SK-N-MC (cell line): ENCODE results near the gene BTAF1.

DNA sequence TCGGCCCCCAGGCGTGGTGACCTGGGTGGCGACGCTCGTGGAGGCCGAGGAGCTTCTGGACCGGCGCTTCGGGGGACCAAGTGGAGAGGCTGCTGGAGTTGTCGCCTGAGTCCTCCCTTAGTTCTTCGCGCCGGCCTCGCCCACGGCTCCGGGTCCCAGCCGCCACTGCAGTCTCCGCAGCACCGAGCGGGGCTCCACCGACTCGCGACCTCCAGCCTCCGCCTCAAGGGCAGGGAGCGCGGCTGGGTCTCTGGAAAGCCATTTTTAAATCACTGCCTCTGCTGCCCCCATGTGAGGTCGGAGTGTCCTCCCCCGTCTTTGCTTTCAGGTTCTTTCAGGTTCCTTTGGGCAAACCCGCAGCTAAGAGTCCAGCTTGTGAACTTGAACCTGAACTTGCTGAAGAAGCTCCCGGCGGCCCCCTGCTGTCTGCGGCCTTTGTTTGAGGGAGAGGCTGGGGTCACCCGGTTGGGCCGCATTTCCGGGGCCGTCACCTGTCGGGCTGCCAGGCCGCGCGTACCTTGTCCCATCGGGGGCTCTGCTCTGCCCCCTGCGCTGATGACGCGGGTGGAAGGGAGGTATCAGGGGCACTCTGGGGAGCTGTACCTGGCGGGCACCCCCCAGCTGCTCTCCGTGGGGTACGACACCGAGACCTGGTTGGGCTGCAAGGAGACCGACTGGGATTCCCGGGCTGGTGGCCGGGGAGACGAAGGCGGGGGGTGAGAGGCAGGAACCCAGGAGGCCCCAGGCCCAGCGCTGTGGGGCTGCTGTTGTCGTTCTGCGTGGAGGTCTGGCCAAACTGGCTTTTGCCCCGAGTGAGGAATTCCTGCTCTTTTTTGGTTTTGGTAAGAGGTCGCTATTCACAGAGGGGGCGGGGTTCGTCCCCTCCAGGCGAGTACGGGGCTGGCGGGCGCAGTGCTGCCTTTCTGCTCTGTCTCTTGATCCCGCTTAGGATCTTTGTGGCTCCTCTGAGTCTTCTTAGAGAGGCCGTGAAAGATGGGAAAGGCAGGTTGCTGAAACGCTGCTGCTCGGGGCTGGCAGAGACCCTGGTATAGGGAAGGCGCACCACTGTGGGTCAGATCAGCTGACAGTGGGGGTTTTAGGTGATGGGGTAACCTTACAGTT lies 136.3 kb downstream of the KIF20B start:
- RRBS, result 79% methylated on average over 17 of the region's 69 CpGs

DNA sequence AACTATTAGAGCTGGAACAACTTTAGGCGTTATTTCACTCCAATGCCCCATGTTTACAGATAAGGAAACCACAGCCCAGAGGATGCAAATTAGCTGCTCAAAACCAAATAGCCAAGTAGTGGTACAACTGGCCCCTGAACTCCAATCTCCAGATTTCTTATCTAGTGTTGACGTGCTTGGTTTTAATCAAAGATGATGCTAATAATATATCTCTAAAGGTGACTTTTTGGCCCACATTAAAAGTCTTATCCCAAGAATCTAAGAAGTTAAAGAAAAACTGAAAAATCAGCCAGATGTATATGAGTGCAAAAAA lies 2.6 kb downstream of the ANKRD1 start:
- RRBS, result no CpG with 5 or more reads among the region's 2 CpGs

- RRBS, result no CpG with 5 or more reads among the region's 4 CpGs
Observed at GRCh38 chr10:91043093-91043433, 122.2 kb upstream of the ANKRD1 start.

- RRBS, result no CpG with 5 or more reads among the region's 3 CpGs
Observed at GRCh38 chr10:91170839-91171695, 49.4 kb upstream of the PCGF5 start.

DNA sequence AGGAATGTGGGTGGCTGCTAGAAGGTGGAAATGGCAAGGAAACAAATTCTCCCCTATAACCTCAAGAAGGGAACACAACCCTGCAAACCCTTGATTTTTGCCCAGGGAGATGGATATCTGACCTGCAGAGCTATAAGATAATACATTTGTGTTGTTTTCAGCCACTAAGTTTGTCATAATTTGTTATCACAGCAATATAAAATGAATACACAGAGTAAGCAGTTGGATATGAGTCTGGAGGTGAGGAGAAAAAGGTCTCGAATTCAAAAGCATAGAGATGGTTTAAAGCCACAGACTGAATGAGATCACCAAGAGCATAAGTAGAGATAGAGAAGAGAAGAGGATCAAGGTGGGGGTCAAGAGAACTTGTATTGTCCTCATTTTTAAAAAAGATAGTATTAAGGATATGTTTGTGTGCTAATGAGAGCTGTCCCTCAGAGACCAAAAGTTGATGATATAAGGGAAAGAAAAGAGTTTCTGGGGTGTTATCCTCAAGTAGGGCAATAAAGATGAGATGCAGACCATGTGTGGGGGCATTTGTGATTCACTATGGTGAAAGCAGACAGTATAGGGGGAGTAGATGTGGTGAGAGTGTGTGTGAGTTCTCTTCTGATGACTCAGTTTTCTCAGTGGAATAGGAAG lies 25.9 kb upstream of the PCGF5 start:
- RRBS, result no CpG with 5 or more reads among the region's 1 CpG

- RRBS, result no CpG with 5 or more reads among the region's 7 CpGs
Observed at GRCh38 chr10:91231619-91232919, 11.6 kb downstream of the PCGF5 start.

DNA sequence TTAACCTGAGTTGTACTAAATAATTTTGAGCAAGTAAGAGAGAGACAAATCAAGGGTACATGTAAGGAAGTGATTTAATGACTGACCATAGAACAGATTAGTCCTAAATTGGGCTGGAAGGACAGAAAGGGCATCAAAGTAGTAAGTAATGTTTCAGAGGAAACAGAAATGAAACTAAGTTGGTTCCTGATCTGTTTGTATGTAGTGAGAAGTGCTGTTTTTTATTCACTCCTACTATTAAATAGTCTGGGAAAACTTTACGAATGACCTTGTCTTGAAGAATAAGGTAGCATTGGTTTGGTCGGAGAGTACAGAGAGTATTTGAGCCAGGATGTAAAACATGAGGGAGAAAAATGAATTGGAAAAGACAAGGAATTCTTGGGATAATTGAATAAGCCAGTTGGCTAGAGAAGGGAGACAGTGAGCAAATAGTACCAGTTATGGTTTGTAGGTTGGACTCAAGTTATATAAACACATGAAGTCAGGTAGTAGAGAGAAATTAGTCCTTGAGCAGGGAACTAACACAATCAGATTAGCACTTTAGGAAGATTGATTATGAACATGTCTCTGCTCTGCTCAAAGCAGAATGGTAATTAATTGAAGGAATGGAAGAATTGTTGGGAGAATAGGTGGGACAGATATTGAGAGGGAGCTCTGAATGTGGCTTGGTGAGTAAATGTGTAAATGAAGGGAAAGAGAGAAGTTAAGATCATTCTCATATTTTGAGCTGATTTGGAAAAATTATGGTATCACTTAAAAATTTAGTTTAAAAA lies 25.7 kb downstream of the PCGF5 start:
- RRBS, result no CpG with 5 or more reads among the region's 2 CpGs

- RRBS, result no CpG with 5 or more reads among the region's 2 CpGs
Observed at GRCh38 chr10:91257118-91257573, 36.7 kb downstream of the PCGF5 start.

- RRBS, result no CpG with 5 or more reads among the region's 3 CpGs
Observed at GRCh38 chr10:91589765-91590074, 43.2 kb downstream of the PPP1R3C start.

DNA sequence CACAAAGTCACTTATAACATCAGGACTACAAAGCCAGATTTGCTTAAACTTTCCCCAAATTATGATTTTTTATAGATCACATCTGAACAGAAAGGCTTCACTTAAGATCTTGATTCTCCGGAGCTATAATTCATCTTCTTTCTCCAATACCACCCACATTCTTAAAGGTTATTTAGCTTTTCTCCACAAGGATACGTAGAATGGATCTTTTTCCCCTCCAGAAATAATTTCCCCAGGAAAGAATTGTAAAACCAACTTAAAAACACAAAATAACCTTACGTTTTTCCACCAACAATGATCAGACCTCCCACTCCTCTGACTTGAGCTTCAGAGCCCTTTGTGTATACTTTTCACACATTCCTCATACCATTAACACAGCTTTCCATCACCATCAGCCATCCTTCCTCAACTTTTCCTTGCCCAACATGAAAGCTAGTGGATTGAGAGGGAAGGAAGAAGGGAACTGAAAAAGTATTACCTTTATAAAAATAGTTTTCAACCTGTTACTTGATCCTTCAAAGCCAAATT lies 3.6 kb downstream of the PPP1R3C start:
- RRBS, result no CpG with 5 or more reads among the region's 3 CpGs

DNA sequence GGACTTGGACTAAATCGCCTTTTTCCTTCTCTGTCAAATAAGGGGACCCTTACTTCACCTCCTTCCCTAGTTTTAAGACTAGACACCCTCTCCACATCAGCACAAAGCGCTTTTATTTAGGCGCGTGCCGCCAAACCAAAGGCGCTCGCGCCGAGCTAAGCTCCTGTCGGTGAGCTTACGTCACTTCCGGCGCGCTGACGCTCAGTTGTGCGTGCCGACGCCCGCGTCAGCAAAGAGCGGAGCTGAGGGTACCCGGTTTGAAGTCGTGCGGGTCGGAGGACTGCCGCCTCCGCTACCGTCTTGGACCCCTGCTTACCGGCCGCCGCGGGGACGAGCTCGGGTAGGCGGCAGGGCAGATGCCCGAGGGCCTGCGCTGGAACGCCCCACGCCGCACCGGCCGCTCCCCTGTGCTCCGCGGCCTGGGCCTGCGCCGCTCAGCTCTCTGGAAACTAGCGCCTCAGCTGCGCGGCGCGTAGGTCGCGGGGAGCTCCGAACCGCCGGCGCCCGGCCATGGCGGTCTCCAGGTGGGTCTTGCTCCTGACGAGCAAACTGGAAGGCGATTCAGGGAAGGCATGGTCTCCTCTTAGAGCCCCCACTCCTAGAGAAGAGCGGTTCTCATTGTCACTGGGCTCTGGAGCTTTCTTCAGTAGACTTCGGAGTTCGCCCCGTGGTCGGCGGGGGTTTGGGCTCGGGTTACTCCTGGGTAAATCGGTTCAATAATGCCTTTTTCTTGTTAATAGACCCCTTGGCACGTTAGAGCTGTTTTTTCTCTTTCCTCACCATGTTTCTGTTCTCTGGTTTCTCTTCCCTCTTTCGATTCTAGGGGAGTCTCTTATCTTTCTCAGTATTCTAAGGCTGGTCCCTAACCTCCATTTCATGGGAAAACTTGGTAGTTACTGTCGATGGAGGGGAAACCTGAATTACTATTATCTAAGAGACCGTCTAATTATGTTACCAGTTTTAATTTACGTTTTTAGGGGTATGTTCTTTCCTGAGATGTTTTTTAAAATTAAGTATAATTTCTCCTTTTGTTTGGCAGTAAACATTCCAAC lies at the start of gene BTAF1:
Gene BTAF1 (plus strand): TSS at position 204 of the 1,052 bp plus-strand sequence.
- RRBS, result under 1% methylated on average over 43 of the region's 74 CpGs

- RRBS, result no CpG with 5 or more reads among the region's 5 CpGs
Observed at GRCh38 chr10:91942327-91942744, 18.8 kb downstream of the BTAF1 start.

GRCh38 chr10:92693045-92693904 lies 3.5 kb downstream of the HHEX start:
- RRBS, result no CpG with 5 or more reads among the region's 3 CpGs

GRCh38 chr10:92834364-92835048 lies 13.8 kb upstream of the EXOC6 start:
- RRBS, result no CpG with 5 or more reads among the region's 8 CpGs

DNA sequence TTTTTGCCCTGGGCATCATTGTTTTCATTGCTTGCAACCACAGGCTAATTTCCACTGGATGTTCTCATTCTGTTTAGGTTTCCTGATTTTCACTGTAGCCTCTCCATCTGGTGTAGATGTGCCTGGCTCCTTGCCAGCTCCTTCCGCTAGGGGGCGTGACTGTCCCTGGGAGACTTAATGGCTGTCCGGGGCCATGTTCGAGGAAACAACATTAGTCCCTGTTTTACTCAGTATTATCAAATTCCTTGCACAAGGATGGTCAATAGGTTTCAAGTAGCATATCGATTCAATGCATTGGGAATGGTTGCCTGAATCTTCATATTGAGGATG lies 9.2 kb upstream of the EXOC6 start:
- RRBS, result no CpG with 5 or more reads among the region's 5 CpGs

GRCh38 chr10:92848642-92849465 lies 534 bp downstream of the EXOC6 start:
- RRBS, result 2% methylated on average over 51 of the region's 84 CpGs

GRCh38 chr10:93060270-93060609 lies 358 bp upstream of the CYP26C1 start:
- RRBS, result no CpG with 5 or more reads among the region's 33 CpGs

DNA sequence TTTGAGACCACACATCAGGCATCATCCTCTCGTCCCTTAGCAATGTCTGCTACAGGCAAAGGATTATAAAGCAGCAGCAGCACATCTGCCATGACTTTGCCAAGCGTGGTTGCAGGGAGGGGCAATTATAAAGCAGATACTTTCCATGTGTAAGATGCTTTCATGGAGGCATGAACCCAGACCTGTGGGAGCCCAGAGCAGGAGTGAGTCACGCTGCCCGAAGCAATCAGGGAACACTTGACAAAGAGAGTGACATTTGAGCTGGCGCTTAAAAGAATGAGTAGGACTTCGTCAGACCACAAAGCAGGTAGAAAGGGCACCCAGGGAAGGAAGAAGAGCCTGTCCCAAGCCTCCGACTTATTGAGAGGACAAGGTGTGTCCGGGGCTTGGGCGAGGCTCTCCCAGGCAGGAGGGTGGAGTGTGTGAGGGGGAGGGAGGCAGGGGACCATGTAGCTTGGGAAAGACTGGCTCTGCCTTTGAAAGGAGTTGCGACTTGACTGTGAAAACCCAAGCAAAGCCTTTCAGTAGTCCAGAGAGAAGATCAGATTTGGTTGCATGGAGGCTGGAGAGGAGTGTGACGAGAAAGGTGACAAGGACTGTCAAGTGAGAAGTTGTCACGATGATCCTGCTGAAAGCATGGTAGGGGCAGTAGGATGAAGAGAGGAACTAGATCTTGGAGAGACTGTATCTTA lies 147.1 kb downstream of the MYOF start:
- RRBS, result no CpG with 5 or more reads among the region's 12 CpGs

GRCh38 chr10:93376637-93377531 lies 105.2 kb downstream of the MYOF start:
- RRBS, result no CpG with 5 or more reads among the region's 11 CpGs